HepG2 (cell line): ENCODE data around the gene ASB9.

- RRBS, 2 experiments, result no CpG with 5 or more reads among the region's 3 CpGs
CAGE:
- cytosol, long polyA minus RNA, result no peak
- cytosol, long polyA plus RNA, result no peak
- long polyA plus RNA, result no peak
- nucleus, long polyA minus RNA, result no peak
- nucleus, long polyA plus RNA, result no peak
Measured at GRCh38 chrX:13051341-13051974, 7.0 kb upstream of the FAM9C start.

DNA sequence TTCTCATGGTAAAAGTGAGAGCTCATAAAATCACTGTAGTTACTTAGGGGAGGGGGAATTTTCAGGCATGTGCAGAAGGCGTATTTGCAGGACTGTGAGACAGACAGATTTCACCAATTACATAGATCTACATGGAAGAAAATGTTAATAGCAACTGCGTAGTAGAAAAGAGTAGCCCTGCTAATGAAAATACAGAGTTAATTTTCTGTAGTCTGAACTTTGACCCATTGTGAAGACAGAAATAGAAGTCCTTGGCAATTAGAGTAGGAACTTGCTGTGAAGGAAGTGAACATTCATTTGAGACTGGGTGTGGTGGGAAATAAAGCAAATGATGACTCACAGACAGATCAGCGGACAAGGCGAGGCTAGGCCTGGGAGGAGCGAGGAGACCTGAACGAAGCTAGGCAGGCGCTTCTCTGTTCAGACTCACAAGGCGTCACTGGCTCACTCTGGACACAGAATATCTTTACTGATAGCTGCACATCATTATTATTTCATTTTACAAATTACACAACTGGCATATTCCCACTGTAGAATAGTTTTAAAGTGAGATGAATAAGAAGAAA is 57.2 kb upstream of the FAM9C start:
- RRBS, 2 experiments, result no CpG with 5 or more reads among the region's 8 CpGs
CAGE:
- cytosol, long polyA minus RNA, result no peak
- cytosol, long polyA plus RNA, result no peak
- long polyA plus RNA, result no peak
- nucleus, long polyA minus RNA, result no peak
- nucleus, long polyA plus RNA, result no peak

GRCh38 chrX:13162707-13163244 is 118.4 kb upstream of the FAM9C start:
- RRBS, 2 experiments, result no CpG with 5 or more reads among the region's 4 CpGs
CAGE:
- cytosol, long polyA minus RNA, result no peak
- cytosol, long polyA plus RNA, result no peak
- long polyA plus RNA, result no peak
- nucleus, long polyA minus RNA, result no peak
- nucleus, long polyA plus RNA, result no peak

DNA sequence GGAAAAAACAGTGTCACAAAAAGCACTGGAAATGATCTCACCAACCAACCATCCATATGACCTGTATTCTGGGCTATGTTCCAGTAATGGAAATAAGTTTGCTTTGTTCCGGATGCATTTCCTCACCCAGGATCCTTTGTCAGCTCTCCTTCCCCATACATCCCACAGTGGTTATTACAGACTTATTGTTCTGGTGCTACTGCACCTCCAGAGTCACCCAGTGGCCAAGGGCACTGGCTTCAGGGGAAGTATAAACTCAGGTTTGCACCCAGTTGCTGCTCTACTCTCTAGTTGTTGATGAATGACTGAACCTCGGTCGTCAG is 95.6 kb downstream of the ATXN3L start:
- RRBS, 2 experiments, result no CpG with 5 or more reads among the region's 3 CpGs
CAGE:
- cytosol, long polyA minus RNA, result no peak
- cytosol, long polyA plus RNA, result no peak
- long polyA plus RNA, result no peak
- nucleus, long polyA minus RNA, result no peak
- nucleus, long polyA plus RNA, result no peak

- RRBS, 2 experiments, result no CpG with 5 or more reads among the region's 7 CpGs
CAGE:
- cytosol, long polyA minus RNA, result no peak
- cytosol, long polyA plus RNA, result no peak
- long polyA plus RNA, result no peak
- nucleus, long polyA minus RNA, result no peak
- nucleus, long polyA plus RNA, result no peak
Measured at GRCh38 chrX:13250809-13251692, 68.8 kb downstream of the ATXN3L start.

GRCh38 chrX:13762041-13762541 is 27.5 kb downstream of the OFD1 start:
- RRBS, 2 experiments, result no CpG with 5 or more reads among the region's 3 CpGs
CAGE:
- cytosol, long polyA minus RNA, result no peak
- cytosol, long polyA plus RNA, result no peak
- long polyA plus RNA, result no peak
- nucleus, long polyA minus RNA, result no peak
- nucleus, long polyA plus RNA, result no peak

- RRBS, 2 experiments, result no CpG with 5 or more reads among the region's 8 CpGs
CAGE:
- cytosol, long polyA minus RNA, result no peak
- cytosol, long polyA plus RNA, result no peak
- long polyA plus RNA, result no peak
- nucleus, long polyA minus RNA, result no peak
- nucleus, long polyA plus RNA, result no peak
Measured at GRCh38 chrX:13804100-13804611, 12.7 kb downstream of the GPM6B start.

DNA sequence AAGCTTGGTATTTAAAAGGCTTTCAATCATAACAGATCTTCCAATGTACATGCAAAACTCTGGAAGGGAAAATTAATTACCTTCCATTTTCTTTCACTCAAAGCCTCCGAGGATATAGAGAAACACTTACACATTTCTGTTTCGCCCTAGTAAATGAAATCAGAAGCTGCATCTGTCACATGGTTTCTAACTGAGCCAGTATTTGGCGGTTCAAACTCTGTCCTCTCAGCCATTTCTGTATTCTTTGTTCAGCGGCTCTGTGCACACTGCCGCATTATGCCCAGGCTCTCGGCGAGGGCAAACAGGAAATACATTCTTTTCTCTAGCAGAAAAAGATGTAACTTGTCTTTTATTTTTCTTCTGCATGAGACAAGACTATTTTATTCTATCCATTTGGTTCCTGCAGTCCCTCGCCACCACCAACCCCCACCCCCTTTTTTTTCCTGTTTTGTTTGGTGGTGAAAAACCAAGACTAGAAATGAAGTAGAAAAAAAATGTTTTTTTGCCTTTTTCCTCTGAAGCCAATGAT is 71.4 kb upstream of the GPM6B start:
- RRBS, 2 experiments, result no CpG with 5 or more reads among the region's 8 CpGs
CAGE:
- cytosol, long polyA minus RNA, result no peak
- cytosol, long polyA plus RNA, result no peak
- long polyA plus RNA, result no peak
- nucleus, long polyA minus RNA, result no peak
- nucleus, long polyA plus RNA, result no peak

DNA sequence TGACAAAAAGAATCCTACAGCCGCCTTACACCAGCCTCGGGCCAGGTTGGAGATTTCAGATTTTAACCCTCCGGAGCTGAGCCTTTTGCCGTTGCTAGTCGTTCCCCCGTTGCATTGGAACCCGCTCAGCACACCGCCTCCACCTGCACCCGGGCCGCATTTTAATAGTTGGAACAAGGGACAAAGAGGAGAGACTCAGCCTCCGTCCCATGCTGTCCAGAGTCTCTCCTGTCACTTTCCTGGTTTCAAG is 92.0 kb downstream of the GEMIN8 start:
- RRBS, 2 experiments, result 2 to 4% methylated on average over 6 of the region's 11 CpGs
CAGE:
- cytosol, long polyA minus RNA, result no peak
- cytosol, long polyA plus RNA, result no peak
- long polyA plus RNA, result no peak
- nucleus, long polyA minus RNA, result no peak
- nucleus, long polyA plus RNA, result no peak

GRCh38 chrX:14064916-14065257 is 35.2 kb upstream of the GEMIN8 start:
- RRBS, 2 experiments, result no CpG with 5 or more reads among the region's 12 CpGs
CAGE:
- cytosol, long polyA minus RNA, result no peak
- cytosol, long polyA plus RNA, result no peak
- long polyA plus RNA, result no peak
- nucleus, long polyA minus RNA, result no peak
- nucleus, long polyA plus RNA, result no peak

GRCh38 chrX:14140203-14140556 is 110.5 kb upstream of the GEMIN8 start:
CAGE:
- cytosol, long polyA minus RNA, result no peak
- cytosol, long polyA plus RNA, result no peak
- long polyA plus RNA, result no peak
- nucleus, long polyA minus RNA, result no peak
- nucleus, long polyA plus RNA, result no peak

- RRBS, 2 experiments, result no CpG with 5 or more reads among the region's 15 CpGs
CAGE:
- cytosol, long polyA minus RNA, result no peak
- cytosol, long polyA plus RNA, result no peak
- long polyA plus RNA, result no peak
- nucleus, long polyA minus RNA, result no peak
- nucleus, long polyA plus RNA, result start-site peak on the minus strand at chrX:15269883-15269887, 58 and 52 reads in 2 replicates
Measured at GRCh38 chrX:15269563-15270501, at the start of gene ASB9. TSS of gene ASB9 (minus strand) at chrX:15270083.

DNA sequence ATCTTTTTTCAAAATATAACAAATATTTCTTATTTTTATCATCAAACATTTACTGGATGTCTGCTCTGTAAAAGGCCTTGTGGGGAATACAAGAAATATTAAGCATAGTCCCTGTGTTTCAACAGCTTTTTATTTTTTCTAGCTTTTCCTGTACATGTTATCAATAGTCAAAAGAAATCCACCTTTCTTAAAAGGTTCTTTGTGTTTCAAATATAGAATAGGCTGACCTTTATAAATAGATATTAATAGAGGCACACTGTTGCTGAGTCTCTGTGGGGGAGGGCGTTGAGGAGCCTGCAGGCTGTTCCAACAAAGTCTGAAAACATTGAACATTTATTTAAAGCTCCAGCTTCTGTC is 1.8 kb upstream of the PIGA start:
- RRBS, 2 experiments, result no CpG with 5 or more reads among the region's 1 CpG
CAGE:
- cytosol, long polyA minus RNA, result no peak
- cytosol, long polyA plus RNA, result no peak
- long polyA plus RNA, result no peak
- nucleus, long polyA minus RNA, result no peak
- nucleus, long polyA plus RNA, result no peak

GRCh38 chrX:15384633-15385397 is 602 bp upstream of the VEGFD start:
- RRBS, 2 experiments, result no CpG with 5 or more reads among the region's 7 CpGs
CAGE:
- cytosol, long polyA minus RNA, result no peak
- cytosol, long polyA plus RNA, result no peak
- long polyA plus RNA, result no peak
- nucleus, long polyA minus RNA, result no peak
- nucleus, long polyA plus RNA, result no peak

- RRBS, 2 experiments, result no CpG with 5 or more reads among the region's 19 CpGs
CAGE:
- cytosol, long polyA minus RNA, result no peak
- cytosol, long polyA plus RNA, result no peak
- long polyA plus RNA, result no peak
- nucleus, long polyA minus RNA, result no peak
- nucleus, long polyA plus RNA, result no peak
Measured at GRCh38 chrX:15789890-15790302, 388 bp upstream of the ZRSR2 start.

DNA sequence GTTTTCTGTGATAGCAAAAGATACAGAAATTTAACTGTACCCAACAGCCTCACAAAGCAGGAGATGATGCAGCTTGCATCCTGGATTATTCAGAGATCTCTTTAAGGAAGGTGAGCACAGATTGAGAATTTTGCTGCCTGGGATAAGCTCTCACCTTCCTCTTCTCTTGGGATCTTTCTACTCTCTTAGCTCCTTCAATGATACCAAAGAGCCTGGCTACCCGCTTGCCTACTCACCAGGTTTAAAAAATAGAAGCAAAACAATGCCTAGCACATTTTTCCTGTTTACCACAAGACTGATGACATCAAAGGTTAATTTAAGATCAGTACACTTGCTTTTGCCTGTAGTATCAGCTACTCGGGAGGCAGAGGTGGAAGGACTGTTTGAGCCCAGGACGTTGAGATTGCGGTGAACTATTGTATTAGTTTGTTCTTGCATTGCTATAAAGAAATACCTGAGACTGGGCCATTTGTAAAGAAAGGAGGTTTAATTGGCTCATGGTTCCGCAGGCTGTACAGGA is 36.8 kb upstream of the AP1S2 start:
- RRBS, 2 experiments, result no CpG with 5 or more reads among the region's 5 CpGs
CAGE:
- cytosol, long polyA minus RNA, result no peak
- cytosol, long polyA plus RNA, result no peak
- long polyA plus RNA, result no peak
- nucleus, long polyA minus RNA, result no peak
- nucleus, long polyA plus RNA, result no peak

GRCh38 chrX:16785921-16786372 is 319 bp upstream of the TXLNG start:
- RRBS, 2 experiments, result no CpG with 5 or more reads among the region's 30 CpGs
CAGE:
- cytosol, long polyA minus RNA, result no peak
- cytosol, long polyA plus RNA, result no peak
- long polyA plus RNA, result no peak
- nucleus, long polyA minus RNA, result no peak
- nucleus, long polyA plus RNA, result no peak

- RRBS, 2 experiments, result under 1 to 2% methylated on average over 9 of the region's 37 CpGs
CAGE:
- cytosol, long polyA minus RNA, result no peak
- cytosol, long polyA plus RNA, result no peak
- long polyA plus RNA, result no peak
- nucleus, long polyA minus RNA, result no peak
- nucleus, long polyA plus RNA, result no peak
Measured at GRCh38 chrX:16870982-16871901, 1.1 kb upstream of the RBBP7 start.

GRCh38 chrX:16930237-16930727 is 16.2 kb upstream of the REPS2 start:
- RRBS, 2 experiments, result no CpG with 5 or more reads among the region's 8 CpGs
CAGE:
- cytosol, long polyA minus RNA, result no peak
- cytosol, long polyA plus RNA, result no peak
- long polyA plus RNA, result no peak
- nucleus, long polyA minus RNA, result no peak
- nucleus, long polyA plus RNA, result no peak

GRCh38 chrX:17347653-17348349 is 27.2 kb upstream of the NHS start:
- RRBS, 2 experiments, result no CpG with 5 or more reads among the region's 25 CpGs
CAGE:
- cytosol, long polyA minus RNA, result no peak
- cytosol, long polyA plus RNA, result no peak
- long polyA plus RNA, result no peak
- nucleus, long polyA minus RNA, result no peak
- nucleus, long polyA plus RNA, result no peak